ENCODE data around the gene NFAM1.

DNA sequence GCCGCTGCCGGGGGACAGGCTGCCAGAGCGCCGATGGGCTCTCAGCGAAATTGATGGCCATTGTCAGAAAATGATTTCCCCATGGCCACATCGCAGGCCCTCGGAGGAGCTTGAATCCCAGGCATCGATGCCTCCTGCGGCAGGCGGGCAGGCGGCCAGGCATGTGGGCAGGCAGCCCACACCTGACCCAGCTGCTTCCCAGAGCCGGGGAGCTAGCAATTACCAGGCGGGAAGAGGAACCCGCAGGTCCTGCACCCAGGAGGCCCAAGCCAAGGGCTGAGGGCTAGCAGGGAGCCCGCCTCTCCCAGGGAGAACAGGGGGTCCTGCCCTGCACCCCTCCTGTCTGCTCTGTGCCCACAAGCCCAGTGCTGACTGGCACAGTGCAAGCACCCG is 43.9 kb upstream of the TCF20 start:
- PRO-cap, 2 experiments = peak in 1 of 2 experiments; most common plus-strand start position 218 of the sequence (in 1)

DNA sequence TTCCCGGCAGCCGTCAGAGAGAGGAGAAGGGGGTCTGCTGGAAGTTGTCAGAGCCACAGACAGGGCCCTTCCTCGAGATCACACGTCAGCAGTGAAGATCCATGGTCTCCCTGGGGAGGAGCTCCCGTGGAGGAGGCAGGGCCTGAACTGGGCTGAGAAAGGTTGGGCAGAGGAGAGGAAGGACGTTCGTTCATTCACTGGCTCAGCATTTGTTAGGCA is 51.8 kb upstream of the TCF20 start:
- PRO-cap, 2 experiments = no peak in any of the 2 experiments

GRCh38 chr22:42348118-42348639 is 77.7 kb upstream of the TCF20 start:
- PRO-cap, 2 experiments = no peak in any of the 2 experiments

GRCh38 chr22:42431369-42432727 is at the start of gene NFAM1:
Gene NFAM1 (minus strand): TSS chr22:42432403.
- PRO-cap, 2 experiments = peak in 1 of 2 experiments; most common plus-strand start chr22:42432530 (in 1); most common minus-strand start chr22:42432359 (in 1)

DNA sequence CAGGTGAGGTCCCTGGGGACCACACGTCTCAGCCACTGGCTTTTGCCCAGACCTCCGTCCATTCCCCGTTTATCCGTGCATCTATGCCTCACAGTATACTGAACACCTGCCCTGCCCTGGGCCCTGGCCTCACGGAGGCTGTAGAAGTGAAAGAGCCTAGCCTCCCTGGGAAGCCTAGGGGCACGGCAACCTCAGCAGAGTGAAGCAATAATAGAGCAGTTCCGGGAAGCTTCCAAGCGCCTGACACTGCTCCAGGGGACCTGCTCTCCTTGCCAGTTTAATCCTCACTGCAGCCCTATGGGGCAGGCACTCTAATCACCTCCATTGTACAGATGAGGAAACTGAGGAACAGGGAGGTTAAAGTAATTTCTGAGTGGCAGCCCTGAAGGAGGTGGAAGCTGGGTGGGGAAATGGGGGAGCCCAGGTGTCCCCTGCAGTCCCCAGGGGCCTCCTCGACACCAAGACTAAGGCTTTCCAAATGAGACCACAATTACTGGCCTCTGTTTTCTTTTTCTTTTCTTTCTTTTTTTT is 2.7 kb upstream of the NFAM1 start:
- PRO-cap, 2 experiments = no peak in any of the 2 experiments

- PRO-cap, 2 experiments = no peak in any of the 2 experiments
Measured at GRCh38 chr22:42440059-42440561, 7.9 kb upstream of the NFAM1 start.

GRCh38 chr22:42564918-42565283 is 11.1 kb downstream of the SERHL2 start:
- PRO-cap, 2 experiments = no peak in any of the 2 experiments

GRCh38 chr22:42575868-42576383 is 22.2 kb downstream of the SERHL2 start:
- PRO-cap, 2 experiments = no peak in any of the 2 experiments

DNA sequence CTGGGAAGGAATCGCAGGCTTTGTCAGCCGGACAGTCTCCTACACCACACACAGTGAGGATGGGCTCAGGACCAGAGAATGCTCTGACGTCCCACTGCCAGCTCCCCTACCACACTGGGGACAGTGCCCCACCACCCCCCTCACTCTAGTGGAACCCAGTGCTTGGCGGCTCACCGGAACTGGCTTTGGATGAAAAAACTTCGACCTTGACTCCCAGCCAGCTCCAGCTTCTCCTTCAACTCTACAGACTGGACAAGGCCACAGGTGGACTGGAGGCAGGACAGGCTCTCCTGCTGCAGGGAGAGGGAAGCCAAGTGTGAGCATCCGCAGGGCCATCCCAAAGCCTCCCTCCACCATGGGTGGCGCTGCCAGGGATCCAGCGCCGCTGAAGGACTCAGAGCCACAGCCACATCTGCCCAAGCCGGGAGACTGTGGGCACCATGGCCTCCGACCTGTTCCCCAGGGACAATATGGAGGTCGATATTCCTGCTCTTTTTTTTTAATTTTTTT is 24.0 kb downstream of the SERHL2 start:
- PRO-cap, 2 experiments = no peak in any of the 2 experiments

DNA sequence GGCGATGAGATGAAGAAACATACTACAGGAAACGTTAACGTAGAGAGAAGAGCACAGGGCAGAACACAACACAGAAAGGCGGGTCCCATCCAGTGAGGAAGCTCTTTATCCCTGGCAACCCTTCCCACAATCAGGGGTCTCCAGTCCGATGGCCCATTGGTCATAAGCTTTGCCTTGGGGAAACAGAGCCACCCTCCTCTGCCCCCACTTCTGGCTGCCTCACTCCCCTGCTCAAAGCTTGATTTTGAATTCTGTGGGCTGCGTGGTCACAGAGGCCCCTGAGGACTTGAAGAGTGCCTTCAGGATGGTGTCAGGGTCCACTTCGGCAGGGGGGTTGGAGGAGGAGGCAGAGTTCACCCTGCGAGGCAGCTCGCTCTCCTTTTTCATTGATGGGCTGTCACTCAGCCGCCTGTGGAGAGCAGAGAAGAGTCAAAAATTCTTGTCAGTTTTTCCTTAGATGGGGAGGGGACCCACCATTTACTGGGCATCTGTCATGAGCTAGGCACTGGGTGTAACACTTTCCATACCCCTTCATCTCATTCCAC is 29.1 kb downstream of the POLDIP3 start:
- PRO-cap, 2 experiments = no peak in any of the 2 experiments

GRCh38 chr22:42613900-42614727 is 569 bp downstream of the POLDIP3 start:
- PRO-cap, 2 experiments = peak in 2 of 2 experiments; most common plus-strand start chr22:42614407 (in 1); most common minus-strand start chr22:42614589 (in 1)

DNA sequence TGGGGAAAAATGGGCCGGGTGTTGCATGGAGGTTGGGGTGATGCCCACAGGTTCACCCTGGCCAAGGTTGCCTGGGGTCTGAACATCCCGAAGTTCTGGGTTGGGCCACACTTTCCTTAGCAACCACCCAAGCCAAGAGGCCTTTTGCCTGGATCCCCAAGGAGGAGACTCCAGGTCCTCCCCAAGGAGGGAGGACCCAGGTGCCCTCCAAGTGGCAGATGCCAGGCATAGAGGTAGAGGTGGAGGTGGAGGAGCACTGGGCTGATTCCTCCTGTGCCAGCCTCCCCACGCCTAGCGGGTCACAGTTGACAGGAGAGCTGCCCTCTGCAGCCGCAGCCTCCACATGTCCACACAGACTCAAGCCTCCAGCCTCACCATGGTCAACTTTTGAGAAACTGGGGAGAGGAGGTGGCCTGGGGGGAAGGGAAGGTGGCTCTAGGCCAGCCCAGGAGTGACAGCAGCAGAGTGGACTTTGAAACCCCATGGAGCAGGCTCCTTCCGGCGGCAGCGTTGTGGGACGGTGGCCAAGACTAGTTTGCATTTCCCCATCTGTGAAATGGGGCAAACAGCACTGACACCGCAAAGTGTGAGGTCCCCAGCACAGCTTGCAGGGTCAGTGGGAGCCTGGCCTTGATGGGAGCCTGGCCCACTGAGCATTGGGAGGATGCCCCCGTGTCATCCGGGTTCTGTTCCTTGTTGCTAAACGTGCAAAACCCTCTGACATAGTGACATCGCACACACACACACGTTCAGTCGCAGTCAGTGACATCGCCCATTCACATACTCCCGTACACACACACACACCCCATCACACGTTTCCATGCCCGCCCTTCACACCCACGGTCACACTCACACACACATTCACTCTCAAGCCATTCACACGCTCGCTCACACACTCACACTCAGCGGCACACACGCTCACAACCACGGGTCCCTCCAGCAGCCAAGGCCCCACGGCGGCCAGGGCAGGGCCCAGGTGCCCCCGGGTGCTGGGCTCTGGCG is 841 bp downstream of the CYB5R3 start:
- PRO-cap, 2 experiments = no peak in any of the 2 experiments

- PRO-cap, 2 experiments = no peak in any of the 2 experiments
Measured at GRCh38 chr22:42753014-42753213, 32.2 kb upstream of the A4GALT start.

GRCh38 chr22:42792847-42793444 is 64.1 kb downstream of the ARFGAP3 start:
- PRO-cap, 2 experiments = no peak in any of the 2 experiments

- PRO-cap, 2 experiments = no peak in any of the 2 experiments
Measured at GRCh38 chr22:42916387-42916797, 59.3 kb upstream of the ARFGAP3 start.

GRCh38 chr22:42932973-42934246 is 76.3 kb upstream of the ARFGAP3 start:
- PRO-cap, 2 experiments = peak in 2 of 2 experiments; most common minus-strand start chr22:42933617 (in 2)

DNA sequence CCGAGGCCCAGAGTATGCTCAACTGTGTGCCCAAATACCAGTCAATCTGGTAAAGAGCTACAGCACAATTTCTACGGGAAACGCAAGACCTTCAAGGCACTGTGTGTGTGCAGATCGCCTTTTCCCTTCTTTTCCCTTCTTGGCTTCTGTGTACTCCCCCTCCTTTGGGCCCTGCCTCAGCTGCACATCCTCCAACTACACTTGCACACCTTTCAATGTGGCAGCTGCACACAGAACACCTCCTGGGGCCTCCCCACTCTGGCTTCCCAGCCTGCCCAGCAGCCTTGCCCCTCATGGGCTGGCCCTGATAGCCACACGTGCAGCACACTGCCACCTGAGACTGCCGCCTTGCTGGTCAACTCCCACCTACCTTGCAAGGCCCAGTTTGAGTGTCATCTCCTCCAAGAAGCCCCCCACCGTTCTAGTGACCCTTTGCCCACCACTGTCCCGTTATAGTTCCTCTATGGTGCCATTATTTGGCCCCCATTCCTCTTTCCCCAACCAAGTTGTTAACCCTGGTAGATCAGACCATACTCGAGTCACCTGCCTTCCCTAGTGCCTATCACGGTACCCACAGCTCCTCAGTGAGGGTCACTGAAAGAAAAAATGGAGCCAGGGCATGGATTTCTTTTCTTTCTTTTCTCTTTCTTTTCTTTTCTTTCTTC is 77.3 kb upstream of the ARFGAP3 start:
- PRO-cap, 2 experiments = no peak in any of the 2 experiments

DNA sequence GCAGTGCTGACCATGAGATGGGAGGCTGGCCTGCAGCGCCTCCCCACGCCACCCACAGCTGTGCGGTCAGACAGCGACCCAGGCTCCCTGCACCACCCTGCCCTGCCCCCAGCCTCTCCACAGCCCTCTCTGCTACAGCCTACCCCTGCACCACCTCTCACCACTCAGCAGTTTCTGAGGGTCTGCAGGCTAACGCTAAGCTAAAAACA is 44.2 kb downstream of the PACSIN2 start:
- PRO-cap, 2 experiments = no peak in any of the 2 experiments

GRCh38 chr22:42974061-42974793 is 40.7 kb downstream of the PACSIN2 start:
- PRO-cap, 2 experiments = no peak in any of the 2 experiments

- PRO-cap, 2 experiments = no peak in any of the 2 experiments
Measured at GRCh38 chr22:42990082-42990446, 24.9 kb downstream of the PACSIN2 start.

Measured in Colon Carcinoma Metastatic in the Lung (tissue), 2 donors.